ENCODE measurements around the gene MKLN1.

- RRBS, 2 experiments: no CpG with 5 or more reads among the region's 11 CpGs
Measured at GRCh38 chr7:131071653-131072507, 255.8 kb upstream of the MKLN1 start.

DNA sequence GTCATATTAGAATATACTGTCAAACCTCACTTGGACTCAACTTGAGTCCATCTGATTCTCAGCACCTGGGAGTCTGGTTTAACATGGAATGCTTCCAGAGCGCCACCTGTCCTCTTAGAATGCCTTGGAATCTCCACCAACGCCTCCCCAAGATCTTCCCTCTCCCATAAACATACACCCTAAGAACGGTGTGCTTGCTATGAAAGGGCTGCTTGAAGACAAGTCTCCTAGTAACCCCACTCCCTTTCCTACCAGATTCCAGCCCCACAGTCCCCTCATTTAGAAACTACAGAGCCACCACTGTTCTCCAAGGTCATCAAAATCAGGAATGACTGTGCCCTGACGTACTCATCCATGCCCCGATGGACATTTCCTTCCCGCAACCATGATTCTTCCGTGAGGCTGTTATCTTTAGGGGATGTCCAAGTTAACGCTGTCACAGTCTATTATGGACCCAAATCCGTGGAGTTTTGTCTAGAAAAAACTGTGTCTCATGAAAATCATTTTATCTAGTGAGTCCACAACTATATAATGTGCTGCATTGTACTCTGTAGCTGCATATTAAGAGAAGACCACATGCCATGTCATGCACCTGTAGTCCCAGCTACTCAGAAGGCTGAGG, 228.9 kb upstream of the MKLN1 start:
- RRBS, 2 experiments: no CpG with 5 or more reads among the region's 9 CpGs

DNA sequence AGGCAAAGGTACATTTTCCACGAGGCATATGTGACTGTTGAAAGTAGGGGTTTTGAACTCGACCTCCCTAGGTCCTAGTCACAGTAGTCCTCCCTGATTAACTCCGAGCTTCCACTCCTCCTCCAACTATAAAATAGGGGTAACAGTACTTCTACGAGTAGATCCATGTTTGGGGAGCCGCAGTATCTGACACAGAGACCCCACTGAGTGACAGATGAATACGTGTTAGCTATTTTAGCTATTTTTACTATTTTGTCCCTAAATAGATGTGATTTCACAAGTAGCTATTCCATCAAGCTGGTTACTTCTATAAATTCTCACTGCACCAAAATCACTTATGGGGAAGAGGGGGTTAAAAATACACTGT, 222.6 kb upstream of the MKLN1 start:
- RRBS, 2 experiments: no CpG with 5 or more reads among the region's 6 CpGs

GRCh38 chr7:131108513-131108922, 219.2 kb upstream of the MKLN1 start:
- RRBS, 2 experiments: no CpG with 5 or more reads among the region's 8 CpGs

GRCh38 chr7:131208790-131209302, 118.8 kb upstream of the MKLN1 start:
- RRBS, 2 experiments: no CpG with 5 or more reads among the region's 3 CpGs

DNA sequence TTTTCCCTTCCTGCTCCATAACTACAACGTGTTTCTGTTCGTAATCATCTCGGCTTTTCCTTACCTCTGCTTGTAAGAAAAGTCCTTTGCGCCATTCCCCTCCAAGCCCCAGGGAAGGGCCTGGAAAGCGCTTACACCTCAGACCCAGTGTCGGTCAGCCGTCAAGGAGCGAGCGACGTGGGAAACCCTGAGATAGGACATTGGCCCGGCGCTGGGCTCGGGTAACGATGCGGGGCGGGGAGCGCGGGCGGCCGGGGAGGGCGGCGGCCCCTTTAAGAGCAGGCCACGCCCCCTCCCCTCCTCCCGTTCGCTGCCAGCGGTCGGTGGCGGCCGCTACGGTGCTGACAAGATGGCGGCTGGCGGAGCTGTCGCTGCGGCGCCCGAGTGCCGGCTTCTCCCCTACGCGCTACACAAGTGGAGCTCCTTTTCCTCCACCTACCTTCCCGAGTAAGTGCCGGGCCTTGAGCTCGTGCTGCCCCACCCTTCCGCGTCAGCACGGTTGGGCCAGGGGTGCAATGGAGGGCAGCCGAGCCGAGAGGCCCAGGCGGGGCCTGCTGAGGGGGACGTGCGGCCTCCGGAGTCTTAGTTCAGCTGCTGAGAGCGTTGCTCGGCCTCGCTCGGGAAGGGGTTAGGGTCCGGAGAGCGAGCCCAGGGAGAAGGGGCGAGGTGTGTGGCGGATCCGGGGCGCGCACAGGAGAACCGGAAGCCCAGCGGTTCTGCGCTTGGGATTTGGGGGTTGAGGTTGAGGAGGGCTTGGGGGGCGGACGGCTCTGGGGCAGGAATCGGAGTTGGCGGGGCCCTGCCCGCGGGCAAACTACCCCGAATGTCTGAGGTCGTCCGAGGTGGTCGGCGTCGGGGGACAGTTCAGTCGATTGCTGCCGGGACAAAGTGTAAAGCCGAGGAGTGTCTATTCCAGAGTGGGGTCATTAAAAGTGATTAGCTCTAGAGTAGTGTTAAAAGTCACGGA, at the start of gene MKLN1:
Gene MKLN1 (plus strand): TSS at position 326 of the 967 bp plus-strand sequence.
- RRBS, 2 experiments: 1 to 5% methylated on average over 25 to 31 of the region's 81 CpGs

GRCh38 chr7:131328518-131328916, 841 bp downstream of the MKLN1 start:
- RRBS, 2 experiments: 15% methylated on average over 1 of the region's 8 CpGs; no CpG with 5 or more reads in 1 of the 2 experiments

DNA sequence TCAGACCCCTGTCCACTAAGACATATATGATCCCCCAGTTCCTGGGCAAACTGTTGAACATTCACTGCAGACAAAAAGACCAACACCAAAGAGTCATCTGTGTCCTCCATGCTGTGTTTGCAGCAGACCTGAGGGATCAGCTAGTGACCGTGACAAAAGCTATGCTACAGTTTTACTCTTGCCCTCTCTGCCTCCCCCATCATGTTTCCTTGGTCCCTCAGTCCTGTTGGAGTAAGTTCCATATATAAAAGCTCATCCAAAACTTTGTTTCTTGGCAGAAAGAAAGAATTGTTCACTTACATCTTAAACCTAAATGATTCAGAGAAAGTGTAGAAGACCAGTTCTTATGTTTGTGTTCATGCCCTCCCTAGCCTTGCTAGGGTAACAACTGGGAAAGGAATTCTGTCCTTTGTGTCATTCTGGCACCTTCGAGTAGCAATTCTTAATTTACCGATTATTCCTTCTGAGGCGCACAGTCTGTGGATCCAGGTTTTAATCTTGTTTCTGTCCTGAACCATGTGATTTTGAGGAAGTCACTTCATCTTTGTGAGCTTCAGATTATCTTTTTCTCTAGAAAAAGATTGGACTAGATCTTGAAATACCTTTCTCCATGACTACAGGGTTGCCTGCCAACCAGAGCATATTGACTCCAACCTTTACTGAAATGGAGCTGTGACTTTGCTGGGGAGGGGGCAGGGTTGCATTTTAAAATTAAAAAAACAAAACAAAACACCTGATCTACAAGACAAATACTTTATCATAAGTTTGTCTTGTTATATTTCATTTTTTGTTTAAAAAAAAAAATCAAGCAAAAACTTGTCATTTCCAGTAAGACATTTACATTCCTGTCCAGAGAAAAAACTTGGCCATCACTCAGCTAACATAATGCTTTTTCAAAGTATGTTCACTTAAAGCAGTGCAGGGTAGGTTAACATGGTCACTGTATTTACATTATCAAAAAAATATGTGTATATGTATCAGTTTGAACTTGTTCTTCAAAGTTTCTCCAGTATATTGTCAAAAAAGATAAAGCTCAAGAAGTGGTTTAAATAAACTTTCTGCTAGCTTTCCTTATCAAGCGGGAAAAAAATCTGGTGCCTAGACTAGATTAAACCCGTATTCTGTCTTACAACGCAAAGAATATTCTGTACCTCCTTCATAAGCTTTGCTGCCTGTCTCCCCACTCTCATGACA, 55.6 kb downstream of the PODXL start:
- RRBS, 2 experiments: no CpG with 5 or more reads among the region's 7 CpGs

GRCh38 chr7:131538198-131538931, 18.1 kb downstream of the PODXL start:
- RRBS, 2 experiments: no CpG with 5 or more reads among the region's 14 CpGs

GRCh38 chr7:131554367-131554914, 2.0 kb downstream of the PODXL start:
- RRBS, 2 experiments: no CpG with 5 or more reads among the region's 4 CpGs

DNA sequence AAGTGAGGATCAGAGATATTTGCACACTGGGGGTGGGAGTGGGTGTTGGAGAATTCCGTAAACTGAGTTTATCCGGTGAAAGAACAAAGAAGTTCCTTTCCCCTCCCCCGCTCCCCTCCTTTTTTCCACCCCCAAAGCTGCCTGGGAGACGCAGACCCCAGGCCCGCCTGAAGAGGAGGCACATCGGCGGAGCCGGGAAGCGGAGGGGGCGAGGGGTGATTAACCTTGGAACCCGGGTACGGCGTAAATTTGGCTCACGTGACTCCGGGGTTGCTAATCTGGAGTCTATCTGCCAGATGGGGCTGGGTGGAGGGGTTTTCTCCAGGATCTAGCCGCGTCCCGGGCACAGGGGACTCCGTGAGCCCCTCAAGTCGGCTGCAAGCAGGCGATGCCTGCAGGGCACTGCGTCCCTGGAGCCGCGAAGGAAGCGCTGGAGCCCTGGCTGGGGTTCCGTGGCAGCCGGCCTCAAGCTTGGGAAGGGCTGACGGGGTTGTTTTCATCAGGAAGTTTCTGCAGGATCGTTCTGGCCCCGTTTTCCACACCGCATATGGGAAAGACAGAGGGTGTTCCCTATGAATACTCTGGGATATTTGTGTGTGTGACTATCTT, 1.5 kb upstream of the PODXL start:
- RRBS, 2 experiments: 12 to 23% methylated on average over 6 to 16 of the region's 31 CpGs

DNA sequence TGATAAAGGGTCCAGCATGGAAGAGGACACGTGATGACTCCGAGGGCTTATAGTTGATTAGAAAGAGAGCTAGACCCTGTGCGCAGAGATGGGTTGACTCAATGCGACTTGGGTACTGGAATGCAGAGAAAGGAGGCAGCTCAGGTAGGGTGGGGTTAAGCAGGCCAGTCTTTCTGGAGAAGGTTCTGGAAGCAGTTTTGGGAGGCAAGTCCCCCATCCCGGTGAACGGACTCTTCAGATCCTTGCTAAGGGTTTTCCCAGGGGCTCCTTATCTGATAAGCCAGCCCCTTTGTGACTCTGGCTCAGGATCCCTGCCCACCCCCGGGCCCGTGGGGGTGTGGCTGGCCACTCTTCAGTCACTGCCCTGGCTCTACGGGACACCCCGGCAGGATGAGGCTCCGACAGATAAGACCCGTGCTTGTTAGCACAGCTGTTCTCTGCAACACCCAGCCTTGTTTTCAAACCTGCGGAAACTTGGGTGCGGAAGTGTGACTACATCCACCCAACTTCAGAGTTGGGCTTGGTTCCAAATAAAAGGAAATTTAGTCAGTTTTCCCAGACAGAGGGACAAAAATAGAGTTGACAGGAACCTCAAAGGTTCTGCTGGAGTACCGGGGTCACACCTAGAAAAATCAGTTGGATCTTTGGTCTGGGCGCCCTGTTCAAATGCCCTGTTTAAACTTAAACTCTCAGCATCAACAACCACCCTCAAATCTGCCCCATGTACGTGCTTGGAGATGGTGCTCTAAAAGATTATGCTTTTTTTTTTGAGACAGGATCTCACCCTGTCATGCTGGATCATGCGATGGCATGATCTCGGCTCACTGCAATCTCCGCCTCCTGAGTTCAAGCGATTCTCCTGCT, 66.8 kb upstream of the PODXL start:
- RRBS, 2 experiments: 62 to 63% methylated on average over 6 of the region's 21 CpGs

DNA sequence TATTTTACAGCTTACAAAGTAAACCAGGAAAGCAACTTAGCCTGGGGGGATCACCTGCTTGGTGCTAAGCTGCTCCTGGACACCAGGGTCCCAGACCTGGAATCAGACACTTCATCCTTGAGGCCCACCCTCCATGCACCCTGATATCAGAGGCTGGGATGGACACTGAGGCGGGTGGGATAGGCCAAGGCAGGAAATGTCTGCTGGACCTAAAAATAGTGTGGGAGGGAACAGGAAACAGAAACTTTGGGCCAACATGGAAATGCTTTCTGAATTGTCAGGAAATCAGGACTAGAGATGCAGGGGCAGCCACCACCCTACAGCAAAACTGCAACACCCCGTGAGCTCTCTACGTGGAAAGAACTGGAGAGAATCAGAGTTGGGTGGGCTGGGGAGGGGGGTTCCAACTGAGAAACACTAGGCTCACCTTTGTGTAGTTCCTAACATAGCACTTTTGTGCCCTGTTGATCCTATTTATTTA, 101.5 kb upstream of the PODXL start:
- RRBS, 2 experiments: no CpG with 5 or more reads among the region's 3 CpGs

GRCh38 chr7:132035657-132036253, 479.3 kb upstream of the PODXL start:
- RRBS, 2 experiments: no CpG with 5 or more reads among the region's 6 CpGs

DNA sequence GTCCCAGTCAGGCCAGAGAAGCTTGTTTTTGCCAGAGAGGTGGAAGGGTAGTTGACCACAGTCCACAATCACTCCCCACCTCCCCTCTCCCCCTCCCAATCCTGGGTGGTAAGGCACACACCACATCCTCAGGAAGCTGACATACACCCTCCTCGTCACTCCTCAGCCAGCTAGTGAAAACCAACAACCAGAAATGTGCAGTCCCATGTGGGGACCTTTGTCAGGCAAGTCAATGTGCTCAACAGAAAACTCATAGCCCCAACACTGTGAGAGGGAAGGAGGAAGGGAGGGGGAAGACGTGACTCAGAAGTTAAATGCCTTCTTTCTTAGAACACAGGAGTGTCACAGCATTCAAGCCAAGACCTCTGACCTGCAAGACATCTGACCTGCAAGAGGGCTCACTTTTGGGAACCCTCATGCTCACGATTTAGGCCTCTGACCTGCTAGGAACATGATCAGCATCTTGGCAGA, 145.0 kb downstream of the PLXNA4 start:
- RRBS, 2 experiments: no CpG with 5 or more reads among the region's 3 CpGs

GRCh38 chr7:132485820-132486111, 90.5 kb downstream of the PLXNA4 start:
- RRBS, 2 experiments: no CpG with 5 or more reads among the region's 7 CpGs

DNA sequence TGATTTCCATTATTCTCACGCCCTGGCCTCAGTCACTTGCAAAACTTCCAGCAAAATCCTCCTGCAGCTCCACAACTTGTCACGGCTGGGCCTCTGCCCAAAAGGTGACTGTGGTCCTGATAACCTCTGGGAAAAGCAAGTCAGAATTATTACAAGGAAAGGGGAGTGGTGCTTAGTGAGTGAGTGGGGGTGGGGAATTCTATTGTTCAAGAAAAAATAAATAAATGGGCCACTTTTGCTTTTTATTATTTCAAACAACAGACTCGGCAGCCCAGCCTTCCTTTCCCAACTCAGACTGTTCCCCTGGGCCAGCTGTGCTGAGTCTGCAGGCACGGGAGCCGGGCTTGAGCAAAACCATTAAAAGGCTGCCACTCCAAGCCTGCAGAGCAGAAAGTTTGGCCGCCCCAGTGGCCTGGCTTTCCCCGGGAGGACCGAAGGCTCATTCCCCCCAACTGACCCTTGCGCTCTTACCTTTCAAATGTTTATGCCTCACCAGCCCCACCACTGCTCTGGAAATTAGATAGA, 90.0 kb downstream of the PLXNA4 start:
- RRBS, 2 experiments: 22 to 27% methylated on average over 3 of the region's 9 CpGs

GRCh38 chr7:132575679-132576087, 587 bp downstream of the PLXNA4 start:
- RRBS, 2 experiments: 9 to 60% methylated on average over 1 to 11 of the region's 24 CpGs

- RRBS, 2 experiments: no CpG with 5 or more reads among the region's 4 CpGs
Measured at GRCh38 chr7:132778990-132779613, 202.8 kb upstream of the PLXNA4 start.

GRCh38 chr7:133369012-133369607, 116.2 kb downstream of the EXOC4 start:
- RRBS, 2 experiments: no CpG with 5 or more reads among the region's 3 CpGs

All from Panc1 (cell line).